ENCODE data around the genes C2orf81 and HK2.

DNA sequence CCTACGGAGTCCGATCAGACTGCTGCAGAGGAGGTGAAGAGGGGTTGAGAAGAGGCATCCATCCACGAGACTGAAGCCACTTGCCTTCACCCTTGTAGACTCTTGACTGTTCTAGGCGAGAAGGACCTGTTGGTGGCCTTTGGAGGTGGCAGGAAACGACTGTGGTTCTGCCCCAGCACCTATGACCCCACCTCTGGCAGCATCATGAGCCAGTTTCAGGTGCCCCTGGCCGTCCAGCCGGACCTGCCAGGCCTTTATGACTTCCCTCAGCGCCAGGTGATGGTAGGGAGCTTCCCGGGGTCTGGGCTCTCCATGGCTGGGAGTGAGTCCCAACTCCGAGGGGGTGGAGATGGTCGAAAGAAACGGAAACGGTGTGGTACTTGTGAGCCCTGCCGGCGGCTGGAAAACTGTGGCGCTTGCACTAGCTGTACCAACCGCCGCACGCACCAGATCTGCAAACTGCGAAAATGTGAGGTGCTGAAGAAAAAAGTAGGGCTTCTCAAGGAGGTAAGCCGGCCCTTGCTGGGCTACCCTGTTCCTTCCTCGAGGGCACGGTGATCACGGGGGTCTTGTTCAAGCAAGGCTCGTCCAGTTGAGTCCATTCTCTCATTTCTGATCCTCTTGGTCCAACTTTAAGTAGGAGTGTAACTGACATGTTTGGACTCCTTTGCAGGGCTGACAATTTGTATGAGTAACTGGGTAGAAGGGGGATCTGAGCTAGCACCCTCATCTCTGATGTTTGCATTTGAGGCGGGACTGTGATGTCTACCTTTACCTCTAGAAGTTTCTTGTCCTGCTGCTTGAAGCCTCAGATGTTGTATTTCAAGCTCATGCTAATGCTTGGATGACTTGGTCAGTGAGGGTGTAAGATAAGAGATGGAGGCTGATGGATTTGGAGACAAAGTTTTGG lies 1.7 kb downstream of the TET3 start:
- RRBS, result 43% methylated on average over 6 of the region's 26 CpGs

DNA sequence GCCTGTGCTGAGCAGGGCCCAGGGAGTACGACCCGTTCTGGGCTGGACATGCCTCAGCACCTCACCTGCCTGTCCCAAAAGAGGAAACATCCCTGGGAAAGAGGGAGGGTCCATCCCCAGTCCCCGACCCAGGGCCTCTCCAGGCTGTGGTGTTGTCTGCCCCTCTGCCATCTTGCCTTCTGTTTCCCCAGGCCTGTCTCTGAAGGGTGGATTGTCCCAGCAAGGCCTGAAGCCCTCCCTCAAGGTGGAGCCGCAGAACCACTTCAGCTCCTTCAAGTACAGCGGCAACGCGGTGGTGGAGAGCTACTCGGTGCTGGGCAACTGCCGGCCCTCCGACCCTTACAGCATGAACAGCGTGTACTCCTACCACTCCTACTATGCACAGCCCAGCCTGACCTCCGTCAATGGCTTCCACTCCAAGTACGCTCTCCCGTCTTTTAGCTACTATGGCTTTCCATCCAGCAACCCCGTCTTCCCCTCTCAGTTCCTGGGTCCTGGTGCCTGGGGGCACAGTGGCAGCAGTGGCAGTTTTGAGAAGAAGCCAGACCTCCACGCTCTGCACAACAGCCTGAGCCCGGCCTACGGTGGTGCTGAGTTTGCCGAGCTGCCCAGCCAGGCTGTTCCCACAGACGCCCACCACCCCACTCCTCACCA lies 47.4 kb downstream of the BOLA3 start:
- RRBS, result no CpG with 5 or more reads among the region's 20 CpGs

- RRBS, result 2% methylated on average over 21 of the region's 72 CpGs
These were observed 478 bp downstream of the MTHFD2 start for GRCh38 chr2:74198770-74199416.

GRCh38 chr2:74218000-74218556 lies 19.7 kb downstream of the MTHFD2 start:
- RRBS, result no CpG with 5 or more reads among the region's 6 CpGs

DNA sequence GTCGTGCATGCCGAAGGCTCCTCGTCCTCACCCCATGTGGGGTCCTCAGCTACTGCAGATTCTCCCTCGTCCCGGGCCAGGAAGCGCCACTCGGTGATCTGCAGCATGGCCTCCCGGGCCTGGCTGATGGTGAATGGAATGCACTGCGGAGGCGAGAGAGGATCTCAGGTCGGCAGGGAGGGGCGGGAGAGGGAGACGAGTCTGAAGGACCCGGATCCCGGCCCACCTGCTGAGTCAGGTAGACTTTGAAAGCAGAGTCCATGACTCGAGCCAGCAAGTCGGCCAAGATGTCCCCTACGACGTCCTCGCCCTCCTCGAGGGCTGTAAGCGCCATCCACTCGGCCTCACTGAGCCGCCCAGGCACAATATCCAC lies 5.6 kb downstream of the C2orf81 start:
- RRBS, result 47% methylated on average over 5 of the region's 24 CpGs

DNA sequence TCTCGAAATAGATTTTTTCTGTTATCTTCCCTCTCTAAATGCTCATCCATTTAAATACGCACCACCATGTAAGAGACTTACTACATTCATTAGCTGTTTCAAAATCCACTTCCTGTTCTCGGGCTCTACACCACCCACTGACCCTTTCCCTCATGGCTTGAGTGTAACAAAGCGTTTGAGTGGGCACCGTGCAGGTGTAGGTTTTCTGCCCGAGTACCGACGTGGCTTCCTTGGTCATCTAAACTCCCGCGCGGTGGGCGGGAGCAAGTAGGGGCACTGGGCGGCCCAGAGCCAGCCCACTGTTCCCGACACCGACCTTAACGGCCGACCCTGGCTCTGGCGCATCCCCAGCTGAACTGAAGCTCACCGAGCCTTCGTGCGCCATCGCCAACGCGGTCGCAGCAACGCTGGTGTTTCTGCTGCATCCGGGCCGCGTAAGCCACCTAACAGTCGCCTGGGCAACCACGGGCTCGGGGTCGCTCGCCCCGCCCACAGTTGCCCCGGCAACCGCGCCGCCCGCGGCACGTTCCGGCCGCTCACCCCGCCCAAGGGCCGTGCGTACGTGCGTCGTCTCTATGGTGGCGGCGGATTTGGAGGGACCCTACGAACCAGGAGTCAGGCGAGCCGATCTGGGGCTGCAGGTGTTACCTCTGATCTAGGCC lies at the start of gene C2orf81:
Gene C2orf81, minus strand, starts transcription at position 444 of the 662 bp plus-strand sequence.
- RRBS, result 1% methylated on average over 9 of the region's 55 CpGs

GRCh38 chr2:74429450-74430582 lies 8.3 kb downstream of the WDR54 start:
- RRBS, result no CpG with 5 or more reads among the region's 21 CpGs

DNA sequence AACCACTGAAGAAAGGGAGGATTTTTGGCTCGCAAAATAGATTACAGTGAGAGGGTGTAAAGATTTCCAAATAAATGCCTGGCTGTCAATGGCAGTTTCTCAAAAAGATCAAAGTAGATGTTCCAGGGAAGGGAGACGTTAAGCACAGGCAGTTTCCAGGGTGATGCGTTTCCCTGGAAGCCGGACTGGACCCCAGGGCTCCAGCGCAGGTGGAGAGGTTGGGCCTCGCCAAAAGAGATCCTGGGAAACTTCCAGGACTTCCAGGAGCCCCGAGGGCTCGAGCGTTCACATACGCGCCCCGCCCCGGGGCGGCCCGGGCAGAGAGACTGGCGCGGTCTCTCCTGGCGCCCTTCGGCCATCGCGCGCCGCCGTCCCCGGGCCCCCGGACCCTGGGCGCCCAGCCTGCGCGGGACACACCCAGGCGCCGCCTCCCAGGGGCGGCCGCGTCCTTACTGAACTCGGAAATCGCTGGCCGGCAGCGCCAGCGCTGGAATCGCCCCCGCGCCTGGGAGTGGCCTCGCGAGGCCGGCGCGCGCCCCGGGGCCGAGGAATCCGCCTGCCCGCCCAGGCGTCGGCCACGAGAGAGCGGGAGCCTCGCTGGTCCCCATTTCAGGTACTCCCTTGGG lies 5.1 kb downstream of the LOXL3 start:
- RRBS, result 2% methylated on average over 28 of the region's 57 CpGs

DNA sequence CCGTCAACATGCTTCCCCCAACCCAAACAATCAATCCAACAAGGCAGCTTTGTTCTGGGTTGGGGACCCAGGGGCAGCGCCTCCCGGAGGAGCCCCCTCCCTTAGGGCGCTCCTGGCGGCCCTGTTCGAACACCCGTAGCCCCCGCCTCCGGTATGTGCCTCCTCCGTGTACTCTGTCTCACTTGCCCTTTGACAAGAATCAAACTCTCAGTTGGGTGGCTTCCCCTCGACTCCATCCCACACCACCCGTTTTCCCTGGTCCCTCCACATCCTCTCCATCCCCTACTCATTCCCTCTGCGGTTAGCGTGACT lies 230 bp downstream of the LOXL3 start:
- RRBS, result 45% methylated on average over 7 of the region's 14 CpGs

DNA sequence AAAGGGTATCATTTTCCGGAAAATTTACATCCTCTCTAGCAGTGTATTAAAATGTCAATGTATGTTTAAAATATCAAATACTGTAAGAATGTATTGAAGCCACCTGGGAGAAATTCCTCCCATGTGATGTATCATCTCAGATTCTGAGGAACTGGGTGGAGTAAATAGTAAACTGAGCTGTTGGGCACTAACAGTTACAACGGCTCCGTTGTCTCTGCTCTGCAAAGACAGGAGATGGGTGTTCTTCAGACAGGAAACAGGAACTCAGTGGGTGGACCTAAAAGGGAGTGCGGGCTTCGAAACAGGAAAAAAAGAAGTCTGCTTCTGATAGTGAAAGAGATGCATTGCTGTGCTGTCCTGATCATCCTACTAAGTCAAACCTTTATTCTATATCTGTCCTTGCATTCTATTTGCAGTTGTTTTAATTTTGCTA lies 19.3 kb downstream of the DOK1 start:
- RRBS, result no CpG with 5 or more reads among the region's 5 CpGs

GRCh38 chr2:74707443-74707930 lies 53.4 kb downstream of the SEMA4F start:
- RRBS, result no CpG with 5 or more reads among the region's 1 CpG

GRCh38 chr2:74730733-74731116 lies 76.7 kb downstream of the SEMA4F start:
- RRBS, result no CpG with 5 or more reads among the region's 2 CpGs

DNA sequence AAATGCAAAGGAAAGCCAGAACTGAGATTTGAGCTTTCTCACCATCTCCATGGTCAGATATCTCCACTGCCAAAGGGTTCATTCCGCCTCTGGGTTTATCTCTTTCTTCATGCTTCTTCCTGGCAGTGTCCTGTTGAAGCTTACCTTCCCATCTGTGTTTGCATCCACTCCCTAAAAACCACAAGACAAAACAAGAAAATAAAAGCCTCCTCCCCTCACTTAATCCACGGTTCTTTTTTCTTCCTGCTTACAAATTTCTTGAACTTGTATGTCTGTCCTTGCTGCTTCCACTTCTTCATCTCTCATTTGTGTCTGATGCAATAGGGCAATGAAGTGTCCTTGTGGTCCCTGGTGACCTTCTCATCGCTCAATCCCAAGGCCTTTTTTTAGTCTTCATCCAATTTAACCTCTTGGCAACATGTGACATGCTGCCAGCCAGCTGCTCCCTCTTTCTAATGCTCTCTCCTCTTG lies 87.5 kb downstream of the SEMA4F start:
- RRBS, result no CpG with 5 or more reads among the region's 3 CpGs

GRCh38 chr2:74833997-74834374 lies at the start of gene HK2:
Gene HK2 (plus strand): TSS chr2:74834127.
- RRBS, result 4% methylated on average over 8 of the region's 38 CpGs

- RRBS, result no CpG with 5 or more reads among the region's 5 CpGs
These were observed 2.1 kb downstream of the HK2 start for GRCh38 chr2:74836057-74836484.

- RRBS, result no CpG with 5 or more reads among the region's 15 CpGs
These were observed 22.2 kb downstream of the HK2 start for GRCh38 chr2:74855822-74856808.

DNA sequence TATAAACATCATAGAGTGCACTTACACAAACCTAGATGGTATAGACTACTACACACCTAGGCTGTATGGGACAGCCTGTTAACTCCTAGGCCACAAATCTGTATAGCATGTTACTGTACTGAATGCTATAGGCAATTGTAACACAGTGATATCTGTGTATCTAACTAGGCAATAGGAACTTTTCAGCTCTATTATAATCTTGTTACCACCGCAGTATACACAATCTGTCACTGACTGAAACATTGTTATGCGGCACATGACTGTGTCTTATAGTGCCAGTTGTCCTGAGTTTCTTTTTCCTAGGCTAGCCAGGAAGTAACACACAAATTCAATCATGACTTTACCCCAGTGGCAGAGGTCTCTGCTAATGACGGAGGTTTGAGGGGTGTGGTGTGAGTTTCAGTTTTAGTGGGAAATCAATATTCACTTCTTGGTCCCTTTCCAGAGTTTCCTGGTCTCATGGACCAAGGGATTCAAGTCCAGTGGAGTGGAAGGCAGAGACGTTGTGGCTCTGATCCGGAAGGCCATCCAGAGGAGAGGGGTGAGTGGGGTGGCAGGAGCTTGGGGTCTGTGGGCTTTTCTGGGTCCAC lies 39.0 kb downstream of the HK2 start:
- RRBS, result no CpG with 5 or more reads among the region's 5 CpGs

- RRBS, result no CpG with 5 or more reads among the region's 5 CpGs
These were observed 39.6 kb upstream of the TACR1 start for GRCh38 chr2:75238914-75239406.

DNA sequence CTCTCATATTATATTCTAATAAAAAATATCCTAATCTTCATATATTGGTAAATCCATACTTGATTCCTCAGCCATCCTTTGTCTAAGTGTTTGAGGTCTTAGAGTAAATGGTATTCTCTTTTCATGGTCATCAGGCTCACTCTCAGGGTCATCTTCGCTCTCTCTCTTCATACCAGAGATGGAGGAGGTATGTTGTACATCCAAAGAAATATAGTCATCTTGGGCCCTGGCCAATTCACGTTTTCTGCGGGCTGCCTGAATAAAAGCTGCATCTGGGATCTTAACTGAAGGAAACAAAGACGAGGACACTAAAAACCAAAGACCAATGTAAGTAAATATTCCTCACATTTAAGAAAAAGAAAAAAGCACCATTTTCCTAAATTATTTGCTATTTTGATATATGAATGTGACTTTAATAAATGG lies 8.6 kb downstream of the GCFC2 start:
- RRBS, result no CpG with 5 or more reads among the region's 4 CpGs

DNA sequence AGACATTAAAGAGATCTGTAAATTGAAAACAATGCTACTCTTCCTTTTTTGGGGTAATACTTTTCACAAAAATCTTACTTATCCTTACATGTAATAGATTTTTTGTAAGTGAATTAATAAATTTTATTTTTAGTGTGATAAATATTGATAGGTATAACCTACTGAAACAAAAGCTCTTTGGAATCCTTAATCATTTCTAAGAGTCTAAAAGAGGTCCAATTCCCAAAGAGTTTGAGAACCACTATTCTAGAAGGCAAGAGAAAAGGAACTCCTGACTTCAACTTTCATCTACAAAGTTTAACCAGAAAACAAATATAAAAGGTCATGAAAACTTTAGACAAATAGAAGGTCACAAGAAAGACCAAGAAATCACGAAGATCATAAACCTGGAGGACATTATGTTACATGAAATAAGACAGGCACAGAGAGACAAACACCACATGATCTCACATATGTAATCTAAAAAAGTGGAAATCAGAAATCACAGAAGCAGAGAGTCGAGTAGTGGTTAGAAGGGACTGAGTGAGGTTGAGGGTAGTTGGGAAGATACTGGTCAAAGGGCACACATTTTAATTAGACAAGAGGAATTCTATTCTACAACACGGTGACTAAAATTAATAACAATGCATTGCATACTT lies 1.6 kb downstream of the GCFC2 start:
- RRBS, result no CpG with 5 or more reads among the region's 3 CpGs